A172 (cell line): ENCODE measurements around a stretch of chr5.

GRCh38 chr5:92546-93088, 649 bp downstream of the PLEKHG4B start:
- RAMPAGE, long total RNA = no peak

- RAMPAGE, long total RNA = no peak
These were observed 20.2 kb upstream of the LRRC14B start for GRCh38 chr5:170898-171676.

DNA sequence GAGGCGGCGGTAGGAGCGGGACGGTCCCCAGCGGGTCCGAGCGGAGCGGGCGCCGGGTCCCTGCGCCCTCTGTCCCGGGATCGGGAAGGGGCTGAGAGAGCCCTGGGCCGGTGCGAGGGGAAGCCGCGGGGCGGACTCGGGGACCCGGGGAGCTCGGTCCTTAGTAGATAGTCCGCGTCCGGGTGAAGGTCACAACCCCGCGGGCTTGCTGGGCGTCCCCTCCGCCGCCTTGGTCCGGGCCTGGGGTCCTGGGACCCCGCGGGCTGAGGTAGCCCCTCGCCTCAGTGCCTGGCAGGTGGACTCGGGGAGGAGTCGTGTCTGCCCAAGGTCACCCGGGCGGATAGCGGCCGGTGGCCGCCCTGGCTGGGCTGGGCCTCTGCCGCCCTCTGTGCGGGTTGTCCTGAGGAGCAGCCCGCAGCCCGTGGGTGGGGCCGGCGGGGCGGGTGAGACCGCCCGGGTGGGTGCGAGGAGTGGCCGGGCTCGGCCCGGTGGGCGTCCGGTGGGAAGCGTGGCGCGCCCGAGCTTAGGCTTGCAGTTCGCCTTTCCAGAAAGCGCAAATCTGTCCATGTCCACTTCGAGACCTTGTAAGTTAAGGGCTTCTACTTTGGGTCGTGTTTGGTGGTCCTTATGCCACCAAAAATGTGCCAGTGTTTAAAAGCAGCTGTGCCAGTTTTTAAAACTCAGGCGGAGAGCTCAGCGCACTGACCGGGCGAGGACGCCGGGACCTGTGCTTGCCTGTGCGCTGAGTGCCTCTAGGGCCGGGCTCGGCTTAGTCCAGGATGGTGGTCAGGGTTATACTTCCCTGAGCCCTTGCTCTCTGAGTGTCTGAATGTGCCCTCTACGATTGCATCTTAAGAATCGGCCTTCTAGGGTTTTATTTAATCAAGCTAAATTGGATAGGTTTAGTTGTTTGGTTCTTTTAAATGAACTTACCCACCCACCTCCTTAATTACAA, 617 bp downstream of the SDHA start:
- RAMPAGE, long total RNA = no peak

GRCh38 chr5:312701-313220, 8.8 kb upstream of the AHRR start:
- RAMPAGE, long total RNA = no peak

DNA sequence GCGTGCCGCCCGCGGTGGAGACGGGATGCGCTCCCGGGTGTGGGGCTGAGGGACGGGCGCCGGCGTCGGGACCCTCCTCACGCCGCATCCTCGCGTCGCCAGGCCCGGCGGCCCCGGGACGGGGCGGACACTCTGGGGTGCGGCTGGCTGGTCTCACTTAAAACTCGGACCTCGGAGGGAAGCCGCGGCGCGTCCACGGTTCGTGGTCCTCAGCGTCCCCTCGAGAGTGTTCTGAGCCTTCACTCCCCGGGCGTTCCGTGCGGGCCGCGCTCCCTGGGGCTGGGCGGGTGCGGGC, 287 bp downstream of the AHRR start:
- RAMPAGE, long total RNA = no peak

GRCh38 chr5:372861-374324, 51.9 kb downstream of the AHRR start:
- RAMPAGE, long total RNA = no peak

- RAMPAGE, long total RNA = no peak
These were observed 3.3 kb downstream of the EXOC3 start for GRCh38 chr5:445925-446937.

DNA sequence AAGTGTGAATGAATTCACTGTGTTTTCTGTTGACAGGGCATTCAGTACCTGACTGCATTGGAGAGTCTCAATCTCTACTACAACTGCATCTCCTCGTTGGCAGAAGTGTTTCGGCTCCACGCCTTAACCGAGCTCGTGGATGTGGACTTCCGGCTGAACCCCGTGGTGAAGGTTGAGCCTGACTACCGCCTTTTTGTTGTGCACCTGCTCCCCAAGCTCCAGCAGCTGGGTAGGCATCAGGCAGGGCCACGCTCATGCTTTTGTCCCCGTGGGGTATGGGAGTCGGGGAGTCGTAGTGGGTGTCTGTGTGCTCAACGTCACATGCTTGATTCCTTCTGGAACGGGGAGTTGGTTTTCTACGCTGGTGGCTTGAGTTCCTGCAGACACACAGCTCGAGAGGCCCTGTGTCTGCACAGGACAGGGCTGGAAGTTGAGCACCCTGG, 7.9 kb downstream of the CEP72 start:
- RAMPAGE, long total RNA = no peak

- RAMPAGE, long total RNA = no peak
These were observed 35.6 kb downstream of the TPPP start for GRCh38 chr5:657411-658109.

- RAMPAGE, long total RNA = no peak
These were observed 26.1 kb downstream of the TPPP start for GRCh38 chr5:666787-667737.

DNA sequence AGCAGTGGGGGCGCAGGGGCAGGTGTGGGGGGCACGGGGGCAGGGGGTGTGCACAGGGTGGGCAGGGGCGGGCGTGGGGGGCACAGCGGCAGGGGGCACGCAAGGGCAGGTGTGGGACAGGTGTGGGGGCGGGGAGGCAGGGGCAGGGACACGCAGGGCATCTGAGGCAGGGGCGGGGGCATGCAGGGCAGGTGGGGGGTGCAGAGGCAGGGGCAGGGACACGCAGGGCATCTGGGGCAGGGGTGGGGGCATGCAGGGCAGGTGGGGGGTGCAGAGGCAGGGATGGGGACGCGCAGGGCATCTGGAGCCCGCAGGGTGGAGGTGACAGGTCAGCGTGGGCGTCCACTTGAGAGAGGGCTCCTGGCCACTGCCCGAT, 33.2 kb downstream of the ZDHHC11B start:
- RAMPAGE, long total RNA = no peak

GRCh38 chr5:849381-850026, 1.3 kb downstream of the ZDHHC11 start:
- RAMPAGE, long total RNA = no peak

DNA sequence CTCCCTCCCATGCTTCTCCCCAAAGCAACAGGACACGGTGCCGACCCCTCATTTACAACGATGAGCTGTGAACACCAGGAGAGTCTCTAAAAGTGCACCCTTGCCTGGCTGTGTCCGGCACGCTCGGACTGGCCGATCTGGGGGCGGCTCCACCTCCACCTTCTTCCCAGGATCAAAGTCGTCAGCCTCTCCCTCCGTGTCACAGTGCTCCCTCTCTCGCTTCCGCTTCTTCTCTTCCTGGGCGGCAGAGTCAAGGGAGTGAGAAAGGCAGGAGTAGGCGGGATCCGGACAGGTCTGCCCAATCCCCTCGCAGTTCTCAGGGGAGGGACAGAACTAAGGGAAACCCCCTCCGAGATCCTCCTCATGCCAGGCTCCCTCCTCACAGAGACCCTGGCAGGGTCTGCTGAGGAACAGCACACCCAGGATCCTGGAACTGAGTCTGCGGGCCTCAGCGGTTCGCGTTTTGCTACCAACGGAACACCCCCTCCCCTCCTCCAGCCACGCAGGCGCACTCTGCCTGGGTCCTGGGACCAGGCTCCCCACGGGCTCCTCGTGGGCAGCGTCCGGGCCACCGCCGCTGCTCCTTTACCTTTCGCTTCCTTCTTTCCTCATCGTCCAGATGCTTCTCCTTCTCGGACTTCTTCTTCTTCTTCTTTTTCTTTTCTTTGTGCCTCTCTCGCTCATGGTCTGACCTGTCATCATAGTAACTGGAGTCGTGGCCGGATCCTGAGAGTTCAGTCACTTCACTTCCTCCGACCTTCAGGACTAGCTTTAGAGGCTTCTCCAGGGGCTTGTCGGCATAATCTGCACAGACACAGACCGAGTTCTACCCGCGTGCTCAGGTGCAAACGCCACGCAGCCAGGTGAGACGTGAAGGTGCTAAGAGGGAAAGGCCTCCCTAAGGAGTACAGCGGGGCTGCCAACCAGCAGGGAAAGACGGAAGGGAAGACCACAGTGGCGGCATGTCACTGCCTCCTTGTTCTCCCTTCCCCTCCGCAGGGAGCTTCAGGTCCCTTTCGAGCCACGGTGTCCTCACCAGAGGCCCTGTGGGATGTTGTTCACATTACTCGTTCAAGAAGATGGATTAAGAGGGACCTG, 1.2 kb downstream of the BRD9 start:
- RAMPAGE, long total RNA = no peak

DNA sequence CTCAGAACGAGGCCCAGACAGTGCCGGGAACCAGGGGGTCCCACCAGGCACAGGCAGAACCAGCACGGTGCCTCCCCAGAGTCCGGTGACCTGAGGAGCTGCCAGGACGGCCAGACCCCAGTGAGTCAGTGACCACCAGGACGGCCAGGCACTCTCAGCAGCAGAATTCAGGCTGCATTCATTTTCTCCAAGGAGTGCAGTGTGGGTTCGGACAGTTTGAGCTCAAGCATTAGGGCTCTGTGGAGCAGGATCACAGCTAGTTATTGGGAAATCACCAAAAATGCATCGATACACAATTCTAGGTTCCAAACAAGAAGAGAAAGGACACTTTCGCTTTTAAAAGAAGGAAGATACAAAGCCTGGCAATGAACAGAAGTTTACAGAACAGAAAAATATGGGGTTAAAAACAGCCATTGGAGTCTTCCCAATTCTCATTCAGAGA, 43.6 kb upstream of the NKD2 start:
- RAMPAGE, long total RNA = no peak

GRCh38 chr5:996882-997603, 11.6 kb upstream of the NKD2 start:
- RAMPAGE, long total RNA = no peak

DNA sequence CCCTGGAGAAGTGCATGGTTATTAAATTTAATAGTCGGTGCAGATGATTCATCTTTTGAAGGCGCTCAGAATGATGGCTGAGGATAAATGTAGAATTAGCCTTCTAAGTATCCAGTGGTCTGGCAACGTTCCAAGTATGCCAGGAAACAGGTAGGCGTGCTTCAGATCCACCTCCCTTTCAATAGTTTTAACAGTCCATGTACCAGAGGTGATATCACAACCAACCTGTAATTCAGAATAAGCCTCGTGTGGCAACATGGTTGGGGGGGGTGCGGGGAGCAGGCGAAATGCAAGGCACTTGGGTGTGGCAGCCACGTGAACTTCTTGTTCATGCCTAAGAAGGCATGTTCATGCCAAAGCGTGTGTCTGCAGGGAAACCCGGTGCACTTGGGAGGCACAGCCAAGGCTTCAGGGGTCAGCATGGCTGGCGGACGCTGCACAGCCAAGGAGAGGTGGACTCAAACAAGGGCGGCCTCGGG, 5.2 kb upstream of the NKD2 start:
- RAMPAGE, long total RNA = no peak

- RAMPAGE, long total RNA = no peak
These were observed 42.1 kb downstream of the NKD2 start for GRCh38 chr5:1050628-1051204.

DNA sequence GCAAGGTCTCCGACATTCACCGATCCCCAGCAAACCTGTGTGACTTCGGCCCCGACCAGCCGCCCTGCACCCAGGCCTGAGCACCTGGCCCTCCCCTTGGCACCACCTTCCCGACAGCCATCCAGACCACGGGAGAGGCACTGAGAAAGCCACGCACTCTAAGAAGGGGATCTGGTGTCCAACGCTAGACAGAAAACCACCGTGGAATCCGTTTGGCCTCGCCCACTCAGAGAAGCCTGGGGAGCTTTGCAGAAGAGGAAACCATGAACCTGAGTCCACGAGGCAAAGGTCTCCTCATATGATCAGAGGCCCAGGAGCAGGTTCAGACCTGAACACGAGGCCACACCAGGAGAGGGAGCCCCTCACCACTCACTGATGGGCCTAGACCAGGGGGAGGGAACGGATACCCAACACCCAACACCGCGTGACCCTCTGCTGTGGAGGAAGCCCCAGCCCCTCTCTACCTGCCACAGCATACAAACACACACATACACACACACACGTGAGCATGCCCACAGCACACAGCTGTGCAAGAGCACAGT, 4.3 kb downstream of the SLC12A7 start:
- RAMPAGE, long total RNA = no peak

- RAMPAGE, long total RNA = no peak
These were observed 985 bp upstream of the SLC12A7 start for GRCh38 chr5:1112767-1113329.

- RAMPAGE, long total RNA = no peak
These were observed 6.8 kb upstream of the SLC12A7 start for GRCh38 chr5:1118492-1119324.